Bronchus (tissue), 1 donor: ENCODE results near the genes HSPA12B and CDC25B.

DNA sequence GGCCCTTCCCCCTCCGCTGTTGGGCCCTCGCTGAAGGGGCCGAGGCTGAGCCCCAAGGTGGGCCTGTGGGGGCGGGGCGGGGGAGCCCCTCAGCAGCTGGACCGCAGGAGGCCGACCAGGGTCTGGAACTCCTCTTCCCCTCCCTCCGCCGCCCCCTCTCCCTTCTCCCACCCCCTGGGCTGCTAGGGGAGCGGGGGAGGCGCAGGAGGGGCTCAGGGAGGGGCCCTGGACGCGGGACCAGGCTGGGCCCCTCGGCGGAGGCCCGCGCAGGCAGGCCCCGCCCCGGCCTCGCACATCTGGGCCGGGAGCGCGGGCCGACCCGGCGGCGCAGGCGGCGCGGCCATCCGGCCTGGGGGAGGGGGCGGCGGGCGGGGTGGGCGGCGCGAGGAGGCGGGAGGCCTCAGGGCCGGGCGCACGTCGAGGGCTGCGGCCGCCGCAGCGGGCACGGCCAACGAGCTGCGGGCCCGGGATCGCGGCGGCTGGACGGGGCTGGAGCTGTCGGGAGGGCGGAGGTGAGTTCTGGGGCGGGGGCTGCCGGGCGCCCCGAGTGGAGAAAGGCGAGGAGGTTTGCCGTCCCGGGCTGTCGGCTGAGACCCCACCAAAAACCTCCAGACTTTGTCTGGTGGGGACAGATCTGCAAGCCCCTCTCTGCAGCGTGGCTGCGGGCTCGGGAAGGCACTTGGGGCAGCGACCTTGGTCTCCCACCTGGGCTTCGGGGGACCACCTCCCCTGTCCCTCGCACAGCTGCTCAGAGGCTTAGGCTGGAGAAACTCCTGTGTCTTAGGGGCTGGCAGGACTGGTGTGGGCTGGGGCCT lies at the start of gene HSPA12B:
Gene HSPA12B (plus strand): TSS at position 403 of the 815 bp plus-strand sequence.
- PRO-cap: bidirectional peak, plus-strand start at position 383 of the sequence, minus-strand start at position 298 of the sequence

GRCh38 chr20:3785975-3786581 lies 462 bp downstream of the CENPB start:
- PRO-cap: unidirectional peak, plus-strand start at chr20:3786347

DNA sequence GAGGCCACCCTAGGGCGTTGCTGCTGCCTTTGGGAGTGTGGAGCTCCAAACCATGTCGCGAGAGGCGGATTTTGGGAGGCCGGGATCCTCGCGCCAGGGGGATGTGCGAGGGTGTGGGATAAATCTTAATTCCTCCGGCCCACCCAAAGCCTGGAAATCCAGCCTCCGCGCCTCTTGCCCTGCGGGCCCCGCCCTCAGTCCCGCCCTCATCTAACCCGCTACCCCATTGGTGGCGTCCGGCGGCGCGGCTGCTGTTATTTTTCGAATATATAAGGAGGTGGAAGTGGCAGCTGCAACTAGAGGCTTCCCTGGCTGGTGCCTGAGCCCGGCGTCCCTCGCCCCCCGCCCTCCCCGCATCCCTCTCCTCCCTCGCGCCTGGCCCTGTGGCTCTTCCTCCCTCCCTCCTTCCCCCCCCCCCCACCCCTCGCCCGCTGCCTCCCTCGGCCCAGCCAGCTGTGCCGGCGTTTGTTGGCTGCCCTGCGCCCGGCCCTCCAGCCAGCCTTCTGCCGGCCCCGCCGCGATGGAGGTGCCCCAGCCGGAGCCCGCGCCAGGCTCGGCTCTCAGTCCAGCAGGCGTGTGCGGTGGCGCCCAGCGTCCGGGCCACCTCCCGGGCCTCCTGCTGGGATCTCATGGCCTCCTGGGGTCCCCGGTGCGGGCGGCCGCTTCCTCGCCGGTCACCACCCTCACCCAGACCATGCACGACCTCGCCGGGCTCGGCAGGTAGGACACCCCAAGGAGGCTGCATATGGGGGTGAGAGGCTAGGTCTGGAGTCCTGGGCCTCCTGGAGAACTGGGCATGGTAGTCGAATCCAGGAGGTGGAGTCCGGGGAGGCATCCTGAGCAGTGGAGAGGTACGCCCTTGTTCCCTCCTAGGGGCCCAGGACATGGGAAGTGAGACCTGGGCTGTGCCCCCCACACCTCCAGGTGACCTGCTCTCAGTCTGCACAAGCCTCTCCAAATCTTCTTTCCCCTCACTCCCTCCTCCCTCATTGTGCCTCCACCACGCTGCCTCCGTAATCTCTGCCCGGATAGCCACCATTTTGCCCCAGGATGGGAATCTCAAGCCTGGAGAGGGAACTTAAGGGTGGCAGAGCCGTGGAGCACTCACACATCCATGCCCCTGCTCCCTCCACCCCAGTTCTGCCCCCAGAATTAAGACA lies at the start of gene CDC25B:
Gene CDC25B (plus strand): TSS at position 299 of the 1,160 bp plus-strand sequence.
- PRO-cap: bidirectional peak, plus-strand start at position 311 of the sequence, minus-strand start at position 176 of the sequence

GRCh38 chr20:3925437-3926151 lies 36.4 kb downstream of the PANK2 start:
- PRO-cap: no peak

- PRO-cap: no peak
Observed at GRCh38 chr20:3981195-3981595, 34.2 kb downstream of the RNF24 start.

GRCh38 chr20:4012680-4013170 lies 2.6 kb downstream of the RNF24 start:
- PRO-cap: no peak

- PRO-cap: no peak
Observed at GRCh38 chr20:4040355-4040817, 25.0 kb upstream of the RNF24 start.

DNA sequence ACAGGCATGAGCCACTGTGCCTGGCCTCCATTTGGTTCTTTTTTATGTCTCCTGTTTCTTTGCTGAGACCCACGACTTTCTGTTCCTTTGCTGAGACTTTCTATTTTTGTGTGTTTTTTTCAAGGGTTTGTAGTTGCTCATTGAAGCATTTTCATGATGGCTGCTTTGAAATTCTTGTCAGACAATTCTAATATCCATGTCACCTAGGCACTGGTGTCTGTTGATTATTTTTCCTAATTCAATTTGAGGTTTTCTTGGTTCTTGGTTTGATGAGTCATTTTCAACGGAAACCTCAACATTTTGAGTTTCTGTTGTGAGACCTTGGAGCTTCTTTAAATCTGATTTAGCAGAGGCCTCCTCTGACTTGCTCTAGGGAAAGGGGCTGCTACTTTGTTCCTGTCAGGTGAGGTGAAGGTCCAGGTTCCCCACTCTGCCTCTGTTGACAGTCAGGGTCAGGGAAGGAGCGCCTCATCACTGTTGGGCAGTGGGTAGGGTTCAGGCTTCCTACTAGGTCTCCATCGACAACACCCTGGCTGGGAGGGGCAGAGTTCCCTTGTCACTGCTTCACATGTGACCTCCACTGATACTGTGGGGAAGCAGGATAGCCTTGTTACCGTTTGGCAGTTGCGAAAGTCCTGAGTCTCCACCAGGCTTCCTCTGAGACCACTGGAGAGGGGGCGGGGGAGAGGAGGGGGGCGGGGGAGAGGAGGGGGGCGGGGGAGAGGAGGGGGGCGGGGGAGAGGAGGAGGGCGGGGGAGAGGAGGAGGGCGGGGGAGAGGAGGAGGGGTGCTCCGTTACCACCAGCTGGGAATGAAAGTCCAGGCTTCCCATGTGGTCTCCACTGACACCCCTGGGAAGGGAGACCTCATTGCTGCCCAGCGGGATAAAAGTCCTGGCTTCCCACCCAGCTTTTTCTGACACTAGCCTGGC lies 66.0 kb upstream of the SMOX start:
- PRO-cap: unidirectional peak, plus-strand start at position 362 of the sequence

DNA sequence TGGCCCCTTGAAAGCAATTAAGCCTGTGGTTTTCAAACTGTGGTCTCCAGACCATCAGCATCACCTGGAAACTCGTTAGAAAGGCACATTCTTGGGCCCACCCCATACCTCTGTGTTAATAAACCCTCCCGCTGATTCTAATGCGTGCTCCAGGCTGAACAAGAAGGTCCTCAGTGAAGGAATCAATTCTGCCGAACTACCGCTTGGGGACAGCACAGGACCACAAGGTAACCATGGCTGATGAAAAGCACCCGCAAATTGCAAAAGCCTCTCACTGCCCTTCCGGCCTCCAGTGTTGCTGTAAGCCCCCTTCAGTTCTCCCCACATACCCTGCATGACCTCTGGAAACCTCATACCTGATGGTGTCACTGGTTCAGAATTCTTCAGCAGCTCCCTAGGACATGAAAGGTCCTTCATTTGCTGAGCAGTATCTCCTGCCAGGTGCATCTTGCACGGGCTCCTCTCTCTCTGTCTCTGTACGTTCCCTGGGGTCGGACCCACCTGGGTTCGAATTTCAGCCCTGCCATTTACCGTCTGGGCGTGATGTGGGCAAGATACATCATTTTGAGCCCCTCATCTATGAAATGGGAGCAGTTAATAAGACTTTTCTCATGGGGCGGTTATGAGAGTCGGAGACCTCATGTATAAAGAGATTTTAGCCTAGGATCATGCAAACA lies 39.9 kb upstream of the SMOX start:
- PRO-cap: no peak

- PRO-cap: no peak
Observed at GRCh38 chr20:4112601-4112920, 36.1 kb upstream of the SMOX start.

DNA sequence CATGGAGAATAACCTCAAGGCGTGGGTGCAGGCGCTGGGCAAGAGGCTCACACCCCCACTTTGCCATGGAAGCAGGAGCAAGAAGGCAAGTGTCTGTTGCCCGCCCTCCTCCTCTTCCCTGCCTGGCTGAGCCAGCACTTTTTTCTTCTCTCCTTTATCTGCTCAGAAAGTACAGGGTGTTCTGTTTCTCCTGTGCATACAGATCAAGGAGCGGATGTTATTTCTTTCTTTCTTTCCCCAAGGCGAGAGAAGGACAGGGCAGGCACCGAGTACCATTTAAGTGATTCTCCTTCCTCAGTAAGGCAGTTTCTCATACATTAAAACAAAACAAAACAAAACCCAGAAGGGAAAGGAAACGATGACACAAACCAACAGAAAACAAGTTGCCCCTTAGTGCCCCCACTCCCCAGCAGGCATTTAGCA lies 22.3 kb downstream of the SMOX start:
- PRO-cap: no peak

GRCh38 chr20:4689022-4689406 lies 2.8 kb downstream of the PRNP start:
- PRO-cap: no peak

DNA sequence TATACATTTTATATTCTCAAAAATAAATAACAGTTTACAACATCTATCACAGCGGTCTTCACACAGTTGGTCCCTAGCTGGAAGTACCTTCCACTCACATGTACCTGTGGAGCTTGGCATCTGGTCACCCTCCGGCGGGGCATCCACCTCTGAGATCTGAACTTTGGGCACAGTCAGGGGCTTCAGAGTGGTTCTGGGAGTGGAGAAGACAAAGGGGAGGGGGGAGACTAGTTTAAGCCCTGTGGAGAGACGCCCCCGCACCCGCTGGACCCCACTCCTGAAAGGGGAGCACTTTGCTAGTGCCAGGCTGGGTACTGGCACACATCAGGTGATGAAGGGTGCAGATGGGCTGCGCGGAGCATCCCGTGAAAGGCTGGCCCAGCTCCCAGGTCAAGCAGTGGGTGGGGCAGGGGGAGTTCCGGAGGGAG lies 31.0 kb downstream of the RASSF2 start:
- PRO-cap: no peak

DNA sequence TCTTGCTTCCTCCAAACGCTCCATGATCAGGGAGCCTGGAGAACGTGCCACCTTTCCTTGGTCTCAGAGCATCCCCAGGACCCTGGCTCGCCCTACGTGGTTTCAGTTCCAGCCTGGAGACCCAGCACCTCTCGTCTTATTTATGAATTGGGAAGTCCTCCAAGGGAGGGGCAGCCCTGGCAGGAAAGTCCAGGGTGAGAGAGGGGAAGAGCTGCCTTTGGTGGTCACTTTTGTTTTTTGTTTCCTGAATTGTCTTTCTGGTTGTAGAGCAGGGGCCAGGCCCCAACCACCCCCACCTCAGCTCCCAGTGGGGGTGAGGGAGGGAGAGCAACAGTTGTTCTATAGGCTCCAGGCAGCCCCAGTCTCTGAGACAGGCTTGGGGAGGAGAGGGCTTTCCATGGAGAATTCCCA lies 12.9 kb downstream of the RASSF2 start:
- PRO-cap: no peak

DNA sequence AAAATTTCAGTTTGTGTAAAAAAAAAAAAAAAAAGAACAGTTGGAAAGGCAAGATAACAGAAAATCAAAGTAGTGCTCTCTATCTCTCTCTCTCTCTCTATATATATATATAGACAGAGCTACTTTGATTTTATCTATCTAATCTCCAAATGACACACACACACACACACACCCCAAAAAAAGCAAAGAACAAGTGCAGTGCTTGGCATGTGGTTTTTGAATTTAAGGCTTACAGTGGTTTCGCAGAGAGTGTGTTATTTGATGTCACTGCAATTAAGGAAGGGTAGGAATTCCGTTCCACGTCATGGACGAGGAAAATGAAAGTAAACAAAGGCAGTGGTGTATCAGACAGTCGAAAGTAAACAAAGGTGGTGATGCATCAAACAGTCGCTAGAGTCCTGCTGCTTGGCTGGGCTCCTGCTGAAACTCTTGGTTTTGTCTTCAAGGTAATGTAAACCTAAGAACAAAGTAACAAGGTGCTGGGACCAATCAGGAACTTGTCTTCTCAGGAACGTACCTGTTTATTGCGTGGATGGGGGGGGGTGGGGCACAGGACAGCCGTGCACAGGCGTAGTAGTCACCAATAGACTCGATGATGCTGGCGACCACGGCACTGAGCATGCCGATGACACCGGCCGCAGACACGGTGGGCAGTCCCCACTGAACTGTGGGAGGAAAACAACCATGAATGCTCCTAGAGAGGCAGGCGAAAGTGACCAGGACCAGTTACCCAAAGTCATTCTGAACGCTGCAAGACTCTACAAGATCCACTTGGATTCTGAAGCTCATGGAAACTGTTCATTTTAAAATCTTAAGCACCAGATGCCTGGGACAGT lies 46.2 kb upstream of the RASSF2 start:
- PRO-cap: no peak

- PRO-cap: no peak
Observed at GRCh38 chr20:4917298-4918063, 83.8 kb downstream of the SLC23A2 start.

DNA sequence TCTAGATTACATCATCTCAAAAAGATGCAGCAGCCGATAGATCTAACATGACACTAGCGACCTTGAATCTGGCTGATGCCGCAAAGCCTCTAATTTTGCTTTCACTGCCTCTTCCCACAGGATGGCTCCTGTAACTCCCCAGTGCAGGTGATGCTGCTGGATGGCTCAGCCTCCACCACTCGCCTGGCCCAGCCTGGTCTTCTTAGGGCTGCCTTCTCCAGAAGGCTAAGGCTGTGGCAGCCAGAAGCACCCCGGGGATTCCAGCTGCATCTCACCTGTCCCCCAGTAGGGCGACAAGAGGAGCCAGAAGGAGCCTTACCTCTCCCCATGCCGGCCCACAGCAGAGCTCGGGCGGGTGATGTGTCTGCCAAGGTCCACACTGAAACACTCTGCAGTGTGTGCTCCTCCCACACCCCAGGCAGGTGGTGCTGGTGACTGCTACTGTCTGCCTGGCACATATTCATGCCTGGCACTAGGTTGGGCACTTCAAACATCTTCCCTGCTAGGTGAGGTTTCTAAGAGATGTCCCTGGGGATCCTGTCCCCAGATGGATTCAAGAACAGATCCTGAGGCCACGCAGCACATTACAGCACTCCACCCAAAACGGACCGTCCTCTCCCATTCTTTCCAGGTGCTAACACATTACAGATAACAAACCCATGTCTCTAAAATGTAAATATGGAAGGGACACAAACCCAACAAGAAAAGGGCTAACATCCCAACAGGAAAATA lies 82.0 kb downstream of the SLC23A2 start:
- PRO-cap: no peak

DNA sequence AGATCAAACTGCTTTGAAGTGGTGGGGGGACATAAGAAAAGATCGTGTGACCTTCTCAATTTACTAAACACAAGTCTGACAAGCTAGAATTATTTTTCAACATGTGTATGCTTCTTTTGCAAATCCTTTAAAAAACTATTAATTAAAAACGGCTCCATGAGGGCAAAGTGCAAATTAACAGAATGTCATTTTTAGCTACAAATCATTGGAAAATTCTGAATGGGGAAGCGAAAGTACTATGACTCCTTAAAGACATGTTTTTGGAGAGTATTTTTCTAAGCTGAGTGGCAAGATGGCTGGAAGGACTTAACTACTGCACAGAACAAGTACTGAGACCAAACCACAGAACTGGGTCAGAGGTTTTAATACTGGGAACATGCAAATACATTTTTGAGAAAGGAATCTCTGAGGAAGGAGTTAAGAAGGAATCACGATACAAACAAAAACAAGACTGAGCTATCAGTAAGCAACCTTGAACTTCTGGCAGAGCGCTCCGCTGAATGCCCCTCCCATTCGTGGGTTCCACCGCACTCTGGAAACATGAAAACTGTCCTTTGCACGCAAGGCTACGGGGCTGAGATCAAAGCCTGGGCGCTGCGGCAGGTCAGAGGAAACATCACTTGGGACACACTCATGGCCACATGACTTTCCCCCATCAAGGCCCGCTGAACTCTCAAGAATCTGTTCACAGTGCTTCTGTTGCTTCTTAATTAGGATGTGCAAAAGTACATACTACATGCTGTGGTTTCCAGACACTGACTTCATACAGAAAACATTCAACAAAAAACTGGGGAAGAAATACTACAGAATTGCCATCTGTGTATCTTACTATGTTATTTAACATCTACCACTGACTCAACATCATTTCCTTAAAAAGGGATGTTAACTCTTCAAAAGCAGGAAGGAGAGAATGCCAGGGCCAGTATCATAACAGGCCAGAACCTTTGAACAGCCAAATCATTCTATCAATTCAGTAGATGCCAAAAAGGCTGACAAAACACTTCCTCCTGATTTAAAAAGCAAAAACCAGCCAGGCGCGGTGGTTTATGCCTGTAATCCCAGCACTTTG lies 27.8 kb downstream of the SLC23A2 start:
- PRO-cap: no peak

DNA sequence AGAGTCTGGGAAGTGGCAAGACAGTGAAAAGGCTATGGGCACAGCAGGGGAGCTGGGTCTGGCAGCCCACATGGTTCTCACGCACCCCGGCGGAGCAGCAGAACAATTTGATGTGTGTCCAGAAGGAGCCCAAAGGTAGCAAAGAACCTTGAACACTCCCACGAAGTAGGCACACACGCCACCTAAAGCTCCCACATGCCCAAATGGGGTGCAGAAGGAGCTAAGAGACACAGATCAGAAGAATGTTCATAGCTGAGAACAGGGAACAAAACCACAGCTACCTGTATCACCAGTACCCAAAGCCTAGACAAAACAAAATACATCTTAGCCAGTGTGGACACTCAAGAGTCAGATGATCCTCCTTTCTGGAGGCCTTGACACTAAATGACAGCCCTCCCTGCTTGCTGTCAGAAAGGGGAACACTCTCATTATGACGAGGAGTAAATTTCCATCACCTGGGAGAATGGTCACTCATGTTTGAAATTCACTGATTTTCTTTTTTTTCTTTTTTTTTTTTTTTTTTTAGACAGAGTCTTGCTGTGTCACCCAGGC lies 31.4 kb downstream of the TMEM230 start:
- PRO-cap: no peak

GRCh38 chr20:5150659-5151105 lies 23.9 kb downstream of the CDS2 start:
- PRO-cap: no peak